Tongue (tissue), 2 donors: ENCODE results near the genes RPS4Y1, TSPY4 and UTY.

- RAMPAGE, long total RNA = no peak
Measured at GRCh38 chrY:2841339-2842050, at the start of gene RPS4Y1. Gene RPS4Y1, plus strand, starts transcription at chrY:2841602.

DNA sequence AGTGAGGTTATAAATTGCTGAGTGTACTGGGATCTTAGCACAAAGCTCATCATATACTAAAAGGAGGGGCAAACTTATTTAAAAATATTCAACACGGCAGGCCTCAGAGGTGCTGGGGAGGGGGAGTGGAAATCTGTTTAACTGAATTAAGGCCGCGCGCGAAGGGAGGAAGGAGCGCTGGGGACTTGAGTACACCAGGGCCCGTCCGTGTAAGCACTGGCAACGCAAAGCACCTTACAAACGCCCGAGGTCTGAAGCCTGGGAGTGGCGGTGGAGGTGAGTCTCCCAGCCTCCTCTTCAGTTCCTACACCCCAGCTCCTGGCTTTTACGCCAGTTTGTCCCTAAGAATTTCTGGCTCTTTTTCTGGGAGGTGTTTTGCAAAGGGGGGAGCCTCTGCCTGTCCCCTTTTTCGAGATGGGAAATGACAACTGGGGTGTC, 650 bp upstream of the TBL1Y start:
- RAMPAGE, long total RNA = no peak

GRCh38 chrY:7434264-7434631, 522.7 kb upstream of the AMELY start:
- RAMPAGE, long total RNA = no peak

DNA sequence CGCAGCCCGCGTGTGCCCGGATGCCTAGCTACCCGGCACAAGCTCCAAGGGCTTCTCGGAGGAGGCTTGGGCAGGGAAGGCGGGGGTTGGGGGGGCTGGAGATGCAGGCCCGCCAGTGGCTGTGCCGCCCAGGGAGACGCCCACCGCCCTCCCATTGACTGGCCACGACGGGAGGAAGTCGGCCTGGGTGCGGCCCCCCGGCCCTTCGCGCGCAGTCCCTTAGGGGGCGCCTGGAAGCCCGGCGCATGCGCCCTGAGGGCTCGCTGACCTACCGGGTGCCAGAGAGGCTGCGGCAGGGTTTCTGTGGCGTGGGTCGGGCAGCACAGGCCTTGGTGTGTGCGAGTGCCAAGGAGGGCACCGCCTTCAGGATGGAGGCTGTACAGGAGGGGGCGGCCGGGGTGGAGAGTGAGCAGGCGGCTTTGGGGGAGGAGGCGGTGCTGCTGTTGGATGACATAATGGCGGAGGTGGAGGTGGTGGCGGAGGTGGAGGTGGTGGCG, at the start of gene TSPY4:
Gene TSPY4, plus strand, starts transcription at position 200 of the 497 bp plus-strand sequence.
- RAMPAGE, long total RNA = no peak

DNA sequence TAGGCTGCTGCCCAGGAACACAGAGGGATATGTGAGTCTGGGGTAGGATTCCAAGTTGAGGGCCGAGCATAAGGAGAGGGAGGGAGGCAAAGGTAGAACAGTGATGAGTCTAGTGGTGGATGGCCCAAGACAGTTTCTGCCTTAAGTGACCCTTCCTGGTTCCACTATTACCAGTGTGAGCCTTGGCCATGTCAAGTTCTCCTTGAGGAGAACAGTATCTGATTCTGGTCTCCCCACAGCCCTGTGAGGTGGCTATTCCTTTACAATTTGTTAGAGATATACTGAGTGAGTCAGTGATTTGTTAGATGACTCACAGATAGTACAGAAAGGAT, 1519.6 kb downstream of the TSPY10 start:
- RAMPAGE, long total RNA = no peak

GRCh38 chrY:11098725-11099146, 1571.1 kb downstream of the TSPY10 start:
- RAMPAGE, long total RNA = no peak

DNA sequence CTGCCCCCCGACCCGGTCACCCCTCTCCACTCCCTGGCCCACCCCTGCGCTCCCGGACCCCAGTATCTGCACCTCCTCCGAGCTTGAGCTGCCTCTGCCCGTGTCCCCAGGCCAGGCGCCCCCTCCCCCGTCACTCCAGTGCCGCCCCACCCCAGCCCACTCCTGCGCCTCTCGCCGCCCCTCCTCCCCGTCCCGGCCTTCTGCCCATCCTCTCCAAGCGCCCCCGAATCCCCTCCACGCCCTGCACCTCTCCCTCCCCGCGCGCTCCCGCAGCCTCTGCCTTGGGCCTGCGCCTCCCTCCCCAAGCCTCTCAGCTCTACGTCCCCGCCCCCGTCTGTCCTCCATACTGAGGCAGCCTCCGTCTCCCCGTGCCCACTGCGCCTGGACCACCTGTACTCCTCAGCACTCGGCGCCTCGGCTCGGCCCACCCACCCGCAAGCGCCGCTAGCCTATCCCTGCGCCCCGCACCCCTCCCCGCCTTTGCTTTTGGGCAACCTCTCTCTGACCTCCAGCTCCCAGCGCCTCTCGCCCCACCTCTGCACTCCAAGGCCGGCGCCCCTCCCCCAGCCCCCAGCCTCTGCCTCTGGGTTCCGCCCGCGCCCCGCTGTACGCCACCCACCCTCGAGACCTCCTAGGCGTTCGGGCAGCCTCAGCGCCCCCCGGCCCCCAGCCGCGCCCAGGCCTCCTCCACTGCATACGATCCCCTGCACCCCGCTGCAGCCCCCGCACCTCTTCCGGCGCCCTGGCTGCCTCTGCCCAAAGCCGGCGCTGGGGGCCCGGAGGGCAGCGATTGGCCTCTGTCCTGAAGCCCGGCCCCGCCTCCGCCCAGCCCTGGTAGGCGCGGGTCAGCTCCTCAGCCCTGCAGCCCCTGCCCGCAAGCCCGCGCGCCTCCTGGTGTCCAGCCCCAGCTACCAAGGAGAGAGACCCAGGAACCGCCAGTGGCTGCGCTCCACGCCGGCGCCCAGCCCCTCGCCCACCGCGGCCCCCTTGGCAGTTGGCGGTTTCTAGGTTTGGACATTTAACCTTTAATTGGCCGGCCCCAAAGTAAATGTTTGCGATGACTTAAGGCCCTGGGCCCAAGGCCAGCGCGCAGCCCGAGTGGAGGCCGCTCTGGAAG, 279.9 kb upstream of the USP9Y start:
- RAMPAGE, long total RNA = no peak

GRCh38 chrY:12600447-12600790, 100.6 kb upstream of the USP9Y start:
- RAMPAGE, long total RNA = no peak

DNA sequence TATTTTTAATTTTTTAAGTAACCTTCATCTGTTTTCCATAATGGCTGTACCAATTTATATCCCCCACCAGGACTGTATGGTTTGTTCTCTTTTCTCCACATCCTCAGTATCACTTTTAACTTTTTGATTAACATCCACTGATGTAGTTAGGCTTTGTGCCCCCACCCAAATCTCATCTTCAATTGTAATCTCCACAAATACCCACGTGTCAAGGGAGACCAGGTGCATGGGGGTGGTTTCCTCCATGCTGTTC, 91.4 kb downstream of the UTY start:
- RAMPAGE, long total RNA = no peak

GRCh38 chrY:13435809-13436465, 43.9 kb downstream of the UTY start:
- RAMPAGE, long total RNA = no peak

DNA sequence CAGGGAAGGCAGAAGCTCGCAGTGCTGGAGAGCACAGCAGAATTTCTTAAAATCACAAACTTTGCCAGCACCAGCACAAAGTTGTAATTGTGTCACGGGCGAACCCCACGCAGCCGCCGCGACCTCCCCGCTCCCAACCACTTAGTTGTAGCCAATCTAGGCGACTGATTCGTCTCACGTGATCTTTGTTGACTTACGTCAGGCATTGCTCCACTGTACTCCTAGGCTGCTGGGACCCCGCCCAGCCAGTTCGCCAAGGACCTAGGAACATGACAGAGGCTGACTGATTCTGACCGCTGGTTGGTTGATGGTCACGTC, at the start of gene UTY:
Gene UTY, minus strand, starts transcription at position 166 of the 318 bp plus-strand sequence.
- RAMPAGE, long total RNA = no peak

GRCh38 chrY:15424680-15425434, 900.5 kb downstream of the NLGN4Y start:
- RAMPAGE, long total RNA = no peak

DNA sequence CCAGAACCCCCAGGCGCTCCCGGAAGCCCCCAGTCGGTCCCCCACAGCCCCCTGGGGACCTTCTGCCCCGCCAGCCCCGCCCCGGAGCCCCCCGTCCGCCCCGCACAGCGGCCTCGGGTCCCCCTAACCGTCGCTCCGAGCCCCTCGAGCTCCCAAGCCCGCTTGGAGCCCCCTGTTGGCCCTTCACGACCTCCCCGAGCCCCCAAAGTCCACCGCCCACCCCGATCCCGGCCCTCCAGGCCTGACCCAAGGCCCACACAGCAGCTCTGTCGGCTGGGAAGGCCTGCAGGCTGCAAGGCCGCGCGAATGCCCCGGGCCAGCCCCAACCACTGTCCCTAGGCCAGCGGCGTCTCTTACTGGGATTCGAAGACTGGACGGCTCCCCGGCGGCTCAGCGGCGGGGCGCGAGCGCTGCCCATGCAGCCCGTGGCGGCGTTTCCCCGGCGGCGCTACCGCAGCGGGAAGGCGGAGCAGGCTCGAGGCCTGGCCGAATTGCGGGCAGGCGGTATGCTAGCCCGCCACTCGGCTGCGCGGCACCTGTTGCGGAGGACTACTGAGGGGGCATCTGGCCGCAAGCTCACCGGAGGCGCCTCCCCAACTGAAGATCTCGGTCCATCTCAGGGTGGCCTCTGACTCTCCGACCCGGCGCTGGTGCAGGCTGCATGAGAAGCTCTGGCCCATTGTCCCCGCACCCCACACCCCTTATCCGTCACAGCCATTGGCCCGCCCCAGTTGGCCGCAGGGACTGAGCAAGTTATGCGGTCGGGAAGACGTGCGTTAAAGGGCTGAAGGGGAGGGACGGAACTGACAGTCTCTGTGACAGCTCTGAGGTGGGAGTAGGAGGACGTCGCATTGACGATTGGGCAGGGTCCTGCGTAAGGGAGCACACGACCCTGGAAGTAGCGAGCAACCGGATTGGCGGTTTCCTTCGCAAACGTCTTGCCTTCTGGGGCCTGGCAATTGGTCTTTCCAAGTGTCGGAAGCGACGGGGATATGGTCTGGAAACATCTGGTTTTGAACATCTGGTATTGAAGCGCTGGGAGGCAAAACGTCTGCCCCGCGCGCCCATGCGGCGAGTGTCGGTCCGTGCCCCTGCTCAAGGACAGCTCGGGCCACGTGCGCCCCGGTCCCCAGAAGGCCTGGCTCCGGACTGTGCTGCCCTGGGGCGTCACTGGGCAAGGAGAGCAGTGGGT, 303.5 kb upstream of the HSFY2 start:
- RAMPAGE, long total RNA = no peak

- RAMPAGE, long total RNA = no peak
Measured at GRCh38 chrY:19107607-19108108, 334.1 kb upstream of the HSFY2 start.

GRCh38 chrY:21138324-21138778, 372.8 kb upstream of the RBMY1B start:
- RAMPAGE, long total RNA = no peak

DNA sequence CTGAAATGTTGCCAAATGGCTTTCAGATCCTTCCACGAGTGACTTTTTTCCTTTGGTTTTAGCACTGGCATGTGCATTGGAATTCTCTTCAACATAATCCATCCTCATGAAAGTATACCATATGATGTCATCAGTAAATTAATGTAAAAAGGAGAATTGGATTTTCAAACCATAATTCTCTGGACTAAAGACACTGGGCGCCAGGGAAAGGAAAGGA, 139.3 kb upstream of the RBMY1B start:
- RAMPAGE, long total RNA = no peak